Pericardium fibroblast (primary cell): ENCODE results near the genes TNK2 and NCBP2AS2.

GRCh38 chr3:195683571-195684535 lies 36.9 kb upstream of the MUC20 start:
- RAMPAGE, long total RNA: no peak

GRCh38 chr3:195689369-195690095 lies 31.2 kb upstream of the MUC20 start:
- RAMPAGE, long total RNA: no peak

- RAMPAGE, long total RNA: no peak
Observed at GRCh38 chr3:195691888-195692924, 28.6 kb upstream of the MUC20 start.

DNA sequence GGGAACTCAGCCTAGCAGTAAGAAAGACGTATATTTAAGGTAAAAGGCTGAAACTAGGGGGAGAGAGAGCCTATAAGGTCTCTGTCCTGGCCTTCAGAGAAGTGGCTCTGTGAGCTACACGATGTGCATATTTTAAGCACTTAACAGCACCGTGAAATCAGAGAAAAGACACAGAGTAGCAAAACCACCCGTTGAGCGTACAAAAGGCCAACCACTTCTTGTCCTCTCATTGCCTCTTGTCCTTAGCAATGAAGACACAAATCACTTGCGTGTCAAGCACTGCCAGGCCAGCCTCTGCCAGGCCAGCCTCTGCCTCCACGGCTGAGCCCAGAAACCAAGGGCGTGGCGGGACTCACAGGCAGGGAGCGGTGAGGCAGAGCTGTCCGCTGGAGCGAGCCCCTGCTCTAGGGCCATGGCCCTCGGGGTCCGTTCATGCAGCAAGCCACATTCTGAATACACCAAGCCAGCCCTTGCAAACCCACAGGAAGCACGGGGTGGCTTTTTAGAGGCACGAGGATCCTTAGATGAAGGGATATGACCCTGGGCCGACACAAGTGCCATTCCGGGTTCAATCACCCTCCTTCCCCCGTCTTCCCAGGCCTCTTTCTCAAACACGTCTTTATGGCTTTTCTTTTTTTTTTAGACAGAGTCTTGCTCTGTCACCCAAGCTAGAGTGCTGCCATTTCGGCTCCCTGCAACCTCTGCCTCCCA lies 4.0 kb downstream of the MUC4 start:
- RAMPAGE, long total RNA: no peak

- RAMPAGE, long total RNA: no peak
Observed at GRCh38 chr3:195823223-195823682, 11.5 kb upstream of the MUC4 start.

DNA sequence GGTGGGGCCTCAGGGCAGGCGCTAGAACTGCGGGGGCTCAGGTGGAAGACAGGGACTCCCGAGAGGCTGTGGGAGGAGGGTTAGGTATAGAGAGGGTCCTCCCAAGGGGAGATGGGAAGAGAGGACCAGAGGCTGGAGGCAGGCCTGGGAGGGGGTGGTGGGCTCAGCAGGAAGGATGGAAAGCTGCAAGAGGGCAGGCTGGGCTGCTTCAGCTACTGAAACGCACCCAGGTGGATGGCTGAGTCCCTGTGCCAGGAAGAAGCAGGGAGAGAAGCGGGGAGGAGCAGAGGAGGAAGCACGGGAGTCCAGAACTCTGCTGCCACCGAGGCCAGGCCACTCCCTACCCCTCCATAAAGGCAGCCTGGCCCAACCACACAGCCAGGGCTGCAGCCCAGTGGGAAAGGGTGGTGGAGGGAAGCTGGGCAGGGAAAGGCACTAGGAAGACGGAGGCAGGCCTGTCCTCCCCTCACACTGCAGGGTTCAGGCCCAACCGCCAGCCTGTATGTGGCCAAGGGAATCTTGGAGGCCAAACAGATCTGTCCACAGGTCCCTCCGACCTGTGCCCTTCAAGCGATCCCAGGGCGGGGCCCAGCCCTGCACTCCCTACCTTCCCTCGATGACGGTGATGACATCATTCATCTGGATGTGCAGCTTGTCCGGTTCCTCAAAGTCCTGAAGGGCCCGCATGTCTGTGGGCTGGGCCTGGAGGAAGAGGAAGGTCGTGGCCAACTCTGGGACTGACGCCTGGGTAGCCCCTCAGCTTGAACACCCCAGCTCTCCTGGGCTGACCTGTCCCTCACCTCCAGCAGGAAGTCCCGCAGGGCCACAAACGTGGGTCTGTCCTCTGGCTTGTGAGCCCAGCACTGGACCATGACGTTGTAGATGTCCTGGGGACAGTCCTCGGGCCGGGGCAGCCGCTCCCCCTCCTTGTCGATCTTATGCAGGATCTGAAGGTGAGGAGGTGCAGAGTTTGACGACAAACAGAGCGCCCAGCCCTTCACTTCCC lies 30.4 kb downstream of the TNK2 start:
- RAMPAGE, long total RNA: no peak

GRCh38 chr3:195893660-195894155 lies 14.6 kb downstream of the TNK2 start:
- RAMPAGE, long total RNA: no peak

DNA sequence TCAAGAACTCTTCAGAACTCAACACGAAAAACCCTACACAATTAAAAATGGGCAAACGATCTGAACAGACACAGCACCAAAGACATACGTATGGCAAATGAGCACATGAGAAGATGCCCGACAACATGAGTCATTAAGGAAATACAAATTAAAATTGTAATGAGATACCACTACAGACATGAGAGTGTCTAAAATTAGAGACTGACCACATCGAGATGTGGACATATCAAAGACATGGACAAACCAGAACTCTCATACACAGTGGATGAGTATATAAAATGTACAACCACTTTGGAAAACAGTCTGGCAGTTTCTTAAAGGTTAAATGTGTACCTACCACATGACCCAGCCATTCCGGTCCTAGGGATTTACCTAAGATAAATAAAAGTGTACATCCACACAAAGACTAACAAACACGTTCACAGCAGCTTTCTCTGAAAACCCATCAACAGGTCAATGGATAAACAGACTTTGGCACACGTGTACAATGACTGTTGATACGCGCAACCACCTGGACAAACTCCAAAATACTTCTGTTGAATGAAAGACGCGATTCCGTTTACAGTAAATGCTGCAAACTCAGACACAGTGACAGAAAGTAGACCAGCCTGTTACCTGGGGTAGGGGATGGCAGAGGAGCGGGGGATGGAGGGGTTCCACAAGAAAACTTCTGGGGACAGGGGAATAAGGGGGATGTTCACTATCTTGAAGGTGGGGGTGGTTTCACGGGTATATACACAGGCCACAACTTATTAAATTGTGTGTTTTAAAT lies 2.2 kb downstream of the TNK2 start:
- RAMPAGE, long total RNA: no peak

DNA sequence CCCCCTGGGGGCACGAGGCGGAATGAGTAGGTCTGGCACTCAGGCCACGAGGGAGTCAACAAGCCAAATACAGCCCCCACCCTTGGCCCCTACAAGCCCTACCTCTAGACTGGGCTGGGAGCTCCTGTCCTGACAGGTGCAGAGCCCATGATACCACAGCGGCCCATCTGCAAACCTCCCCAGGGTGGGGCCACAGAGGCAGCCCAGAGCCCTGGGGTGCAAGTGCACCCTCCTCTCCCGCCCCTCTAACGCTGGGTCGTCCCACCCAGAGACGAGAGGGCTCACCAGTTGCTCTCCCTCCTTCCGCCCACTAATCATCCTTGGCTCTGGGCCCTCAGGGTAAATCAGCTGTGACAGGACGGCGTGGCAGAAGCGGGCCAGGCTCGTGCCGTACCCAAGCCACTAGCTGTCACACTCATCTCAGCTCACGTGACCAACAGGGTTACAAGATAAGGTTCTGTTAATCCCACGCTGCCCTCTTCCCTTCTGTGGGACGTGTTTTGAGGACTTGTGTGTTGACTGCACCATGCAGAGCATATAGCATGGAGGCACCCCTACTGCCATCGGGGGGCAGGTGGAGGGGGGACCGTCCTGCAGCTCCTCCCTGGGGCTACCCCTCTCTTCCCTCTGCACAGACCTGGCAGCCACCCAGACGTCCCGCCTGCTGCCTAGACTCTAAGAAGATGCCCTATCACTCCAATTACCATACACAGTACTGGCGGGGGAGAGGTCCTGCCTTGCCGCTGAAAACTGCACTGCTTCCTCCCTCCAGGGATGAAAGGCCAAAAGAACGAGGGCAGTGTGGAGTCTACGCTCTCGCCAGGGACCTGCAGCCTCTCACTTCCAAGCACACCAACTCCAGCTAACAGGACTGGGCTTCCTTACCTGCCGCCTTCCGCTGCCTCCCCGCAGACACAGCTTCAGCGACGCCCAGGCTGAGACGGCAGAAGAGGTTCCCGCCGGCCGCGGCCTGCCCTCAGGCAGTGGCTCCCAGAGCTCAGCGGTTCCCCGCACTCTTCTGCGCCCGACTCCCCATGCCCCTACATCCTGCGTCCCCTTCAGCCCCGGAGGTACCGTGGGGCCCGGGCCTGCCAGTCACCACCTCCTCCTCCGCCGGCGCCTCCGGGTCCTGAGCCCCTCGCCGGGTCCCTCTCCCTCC lies at the start of gene TNK2:
TNK2 (minus strand) TSS at position 952 of the 1,159 bp plus-strand sequence.
- RAMPAGE, long total RNA: no peak

DNA sequence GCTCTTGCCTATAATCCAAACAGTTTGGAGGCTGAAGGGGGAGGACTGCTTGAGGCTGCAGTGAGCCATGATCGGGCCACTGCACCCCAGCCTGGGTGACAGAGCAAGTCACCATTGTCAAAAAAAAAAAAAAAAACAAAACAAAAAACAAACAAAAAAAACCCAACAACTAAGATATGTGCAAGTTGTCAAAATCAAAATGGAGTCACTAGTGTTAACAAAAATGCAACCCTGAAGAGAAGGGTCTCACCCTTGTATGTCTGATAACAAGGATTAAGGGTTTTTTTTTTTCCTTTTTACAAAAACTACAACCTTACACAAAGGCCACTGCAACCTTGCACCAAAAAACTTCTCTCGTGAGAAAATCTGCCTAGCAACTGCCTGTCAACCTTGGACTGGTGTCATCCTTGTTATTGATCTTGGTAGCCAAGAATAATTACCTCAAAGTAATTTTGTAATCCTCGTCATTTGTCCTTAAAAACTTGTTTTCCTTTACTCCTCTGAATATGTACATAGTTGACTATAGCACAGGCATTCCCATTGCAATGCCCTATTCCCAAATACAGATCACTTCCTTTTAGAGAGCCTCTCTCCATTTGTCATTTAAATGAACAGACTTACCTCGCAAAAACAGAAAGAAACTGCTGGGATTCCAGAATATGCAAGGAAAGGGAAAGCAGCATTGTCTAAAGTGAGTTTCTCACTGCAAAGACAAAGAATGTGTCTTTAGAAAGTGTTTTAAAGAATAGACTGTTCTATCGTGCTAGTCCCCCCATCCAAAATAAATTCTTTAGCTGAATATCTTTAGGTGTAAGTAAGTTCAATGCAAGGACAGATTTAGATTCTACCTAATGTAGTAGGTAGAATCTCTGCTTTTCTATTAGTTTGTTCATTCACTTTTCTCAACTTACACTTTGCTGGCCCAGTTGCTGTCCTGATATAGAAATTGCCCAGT lies 23.9 kb downstream of the TFRC start:
- RAMPAGE, long total RNA: no peak

DNA sequence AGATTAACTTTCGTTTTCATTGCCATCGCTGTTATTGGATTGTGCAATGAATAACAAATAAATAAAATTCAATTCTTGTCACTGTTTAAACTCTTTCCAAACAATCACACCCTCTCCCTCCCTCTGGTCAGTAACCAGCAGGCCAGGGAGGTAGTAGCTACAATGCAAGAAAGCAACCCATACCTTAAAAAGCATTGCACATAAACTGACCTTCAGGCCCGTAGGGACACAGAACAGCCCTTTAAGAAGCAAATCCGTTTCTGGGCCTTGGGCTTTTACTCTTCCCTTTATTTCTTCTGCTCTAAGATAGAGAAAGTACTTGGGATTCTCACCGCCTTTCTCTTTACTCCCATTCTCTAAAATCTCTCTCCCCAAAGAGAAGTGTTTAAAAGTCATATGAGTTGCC lies 824 bp upstream of the TFRC start:
- RAMPAGE, long total RNA: no peak

DNA sequence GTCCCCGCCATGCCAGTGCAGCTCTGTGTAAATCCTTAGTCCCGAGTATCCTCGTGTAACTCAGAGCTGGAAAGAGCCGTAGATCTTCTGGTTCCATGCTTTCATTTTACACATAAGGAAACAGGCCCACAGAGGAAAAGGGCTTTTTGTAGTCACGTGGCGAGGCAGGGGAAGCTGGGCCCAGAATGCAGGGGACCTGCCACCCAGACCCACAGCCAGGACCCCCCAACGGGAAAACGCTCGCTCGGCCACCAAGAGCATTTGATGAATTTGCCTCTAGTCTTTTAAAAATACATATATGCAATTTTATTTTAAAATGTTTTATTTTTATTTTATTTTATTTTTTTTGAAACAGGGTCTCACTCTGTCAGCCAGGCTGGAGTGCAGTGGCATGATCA lies 24.0 kb downstream of the ZDHHC19 start:
- RAMPAGE, long total RNA: no peak

GRCh38 chr3:196336446-196336978 lies 1.7 kb downstream of the TM4SF19 start:
- RAMPAGE, long total RNA: no peak

DNA sequence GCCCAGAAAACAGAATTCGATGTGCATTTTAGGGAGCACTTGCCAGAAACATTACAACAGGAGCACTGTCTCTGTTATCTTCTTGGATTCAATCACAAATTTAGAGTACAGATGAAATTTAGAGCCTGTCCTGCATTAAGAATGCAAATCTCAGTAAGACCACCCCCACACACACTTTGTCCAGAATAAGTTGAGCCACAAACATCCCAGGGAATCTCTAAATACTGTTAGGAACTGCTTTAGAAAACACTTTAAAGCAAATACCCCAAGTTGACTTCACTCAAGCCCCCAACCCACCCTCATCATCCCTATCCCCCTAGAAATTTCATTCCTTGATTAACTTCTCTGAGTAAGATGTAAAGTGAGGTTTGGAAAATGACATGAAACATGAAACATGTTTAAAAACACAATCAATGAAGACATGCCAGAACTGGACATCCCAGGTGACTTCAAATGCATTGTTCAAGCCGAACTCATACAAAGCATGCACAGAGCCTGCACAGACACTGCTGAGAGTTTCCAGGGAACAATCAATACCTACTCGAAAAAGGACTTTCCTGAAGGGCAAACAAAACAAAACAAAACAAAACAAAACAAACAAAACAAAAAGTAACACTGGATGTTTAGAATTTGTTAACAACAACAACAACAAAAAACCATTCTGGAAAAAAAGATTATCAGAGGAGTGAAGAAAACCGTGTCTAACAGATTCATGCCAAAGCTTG lies 10.3 kb upstream of the TM4SF19 start:
- RAMPAGE, long total RNA: no peak

DNA sequence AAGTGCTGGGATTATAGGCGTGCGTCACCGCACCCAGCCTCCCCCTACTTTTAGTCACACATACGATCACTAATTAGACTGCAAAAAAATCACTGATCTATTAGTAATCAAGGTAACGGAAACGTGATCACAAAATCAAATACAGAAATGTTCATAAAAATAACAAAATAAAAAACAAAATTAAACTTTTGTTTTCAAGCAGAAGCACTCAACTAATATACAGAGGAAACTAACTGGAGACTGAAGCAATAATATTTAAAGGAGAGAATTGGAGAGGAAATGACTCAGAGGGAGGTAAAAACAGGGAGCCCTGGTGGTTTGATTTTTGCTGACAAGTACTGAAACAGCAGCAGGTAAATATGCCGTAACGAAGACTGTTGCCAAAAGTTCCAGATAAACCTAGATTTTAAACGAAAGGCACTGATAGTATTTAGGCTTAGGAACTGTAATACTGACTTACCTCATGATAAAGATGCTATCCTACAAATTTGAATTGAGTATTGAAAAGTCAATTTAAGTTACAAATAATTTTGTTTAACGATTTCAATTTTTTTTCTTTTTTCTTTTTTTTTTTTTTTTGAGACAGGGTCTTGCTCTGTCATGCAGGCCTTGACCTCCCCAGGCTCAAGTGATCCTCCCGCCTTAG lies 4.4 kb downstream of the WDR53 start:
- RAMPAGE, long total RNA: no peak

- RAMPAGE, long total RNA: no peak
Observed at GRCh38 chr3:196670347-196670936, 30.9 kb downstream of the NRROS start.

DNA sequence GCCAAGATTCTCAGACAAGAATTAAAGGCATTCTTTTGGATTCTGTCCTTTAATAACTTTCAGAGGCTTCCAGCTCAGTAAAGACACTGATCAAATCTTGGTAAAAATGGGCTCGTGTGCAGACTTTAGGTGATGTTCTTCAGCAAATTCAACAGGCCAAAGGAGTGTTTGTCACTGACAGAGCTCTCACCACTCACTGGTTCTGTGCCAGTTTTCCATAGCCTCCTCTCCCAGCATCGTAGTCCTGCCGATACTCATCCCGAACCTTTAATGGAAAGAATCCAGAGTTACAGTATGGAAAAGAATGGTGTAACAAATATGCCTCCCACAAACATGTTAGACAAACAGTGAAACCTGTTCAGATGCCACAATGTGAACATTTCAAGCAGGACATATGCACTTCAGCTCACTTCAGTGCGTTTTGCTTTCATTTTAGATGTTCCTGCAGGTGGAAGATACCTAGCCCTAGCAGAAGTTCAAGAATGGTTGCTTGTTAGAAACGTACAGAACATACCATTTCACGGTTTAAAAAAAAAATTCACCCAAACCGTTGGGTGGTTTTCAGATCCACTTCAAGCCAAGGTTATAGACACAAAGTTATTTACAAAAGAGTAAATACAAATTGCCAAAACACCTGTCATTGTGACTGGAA lies 5.4 kb downstream of the NCBP2 start:
- RAMPAGE, long total RNA: no peak

DNA sequence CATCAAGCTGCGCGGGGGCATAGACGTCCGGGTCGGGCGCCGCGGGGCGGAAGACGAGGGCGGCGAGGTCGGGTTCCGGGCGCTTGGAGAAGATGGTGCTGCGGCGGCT lies at the start of gene NCBP2AS2:
NCBP2AS2 (plus strand) TSS at position 50 of the 109 bp plus-strand sequence.
- RAMPAGE, long total RNA: no peak

DNA sequence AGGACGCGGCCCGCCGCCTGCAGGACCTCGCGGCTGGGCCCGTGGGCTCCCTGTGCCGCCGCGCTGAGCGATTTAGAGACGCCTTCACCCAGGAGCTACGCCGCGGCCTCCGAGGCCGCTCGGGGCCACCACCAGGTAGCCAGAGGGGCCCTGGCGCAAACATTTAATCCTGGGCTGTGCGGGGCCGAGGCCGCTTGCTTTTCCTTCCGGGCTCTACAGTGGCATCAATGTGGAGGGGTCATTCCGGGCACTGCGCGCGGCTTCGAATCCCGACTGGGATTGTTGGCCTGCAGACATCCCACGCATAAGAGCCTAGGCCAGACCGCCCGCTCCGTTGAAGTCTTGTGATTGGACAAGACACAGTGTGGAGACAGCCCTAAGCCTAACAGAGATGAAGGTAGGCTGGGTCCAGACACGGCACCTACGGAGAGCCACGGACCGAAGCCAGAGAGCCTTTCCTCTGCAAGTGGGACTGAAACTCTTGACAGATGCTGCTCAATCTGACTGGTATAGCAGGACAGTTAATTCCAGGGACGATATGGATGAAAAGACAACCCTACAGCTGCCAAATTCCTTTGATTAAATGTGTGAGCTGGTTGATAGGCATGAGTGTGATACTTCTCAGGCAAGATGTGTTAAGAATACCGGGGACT lies 502 bp downstream of the NCBP2AS2 start:
- RAMPAGE, long total RNA: no peak

DNA sequence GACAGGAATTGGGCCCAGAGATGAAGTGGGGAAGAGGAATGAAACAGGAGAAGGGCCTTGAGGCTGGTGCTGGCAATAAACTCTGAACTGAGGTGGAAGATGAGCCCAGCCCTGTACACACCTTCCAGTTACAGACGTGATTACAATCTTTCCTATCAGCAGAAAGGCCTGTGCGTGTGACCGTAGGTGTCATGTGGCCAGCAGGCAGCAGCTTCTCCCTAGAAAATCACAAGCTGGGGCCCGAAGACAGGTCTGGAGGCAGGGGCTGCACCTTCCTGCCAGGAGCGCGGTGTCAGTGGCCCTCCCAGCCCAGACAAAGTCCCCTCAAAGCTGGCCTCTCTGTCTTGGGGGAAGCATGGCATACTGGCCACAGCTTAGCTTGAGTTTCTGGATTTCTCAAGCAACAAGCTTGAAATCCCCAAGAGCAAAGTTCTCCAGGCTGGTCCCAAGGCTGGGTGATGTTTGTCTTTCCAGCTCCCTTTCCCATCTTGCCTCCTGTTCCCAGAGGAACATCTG lies 16.7 kb upstream of the PIGZ start:
- RAMPAGE, long total RNA: no peak